Left cardiac atrium (tissue), 1 donor: ENCODE measurements around a stretch of chr15.

- PRO-cap, result no peak
These were observed 31.5 kb upstream of the FAM81A start for GRCh38 chr15:59406362-59406960.

GRCh38 chr15:59524150-59524699 is 86.2 kb downstream of the FAM81A start:
- PRO-cap, result no peak

DNA sequence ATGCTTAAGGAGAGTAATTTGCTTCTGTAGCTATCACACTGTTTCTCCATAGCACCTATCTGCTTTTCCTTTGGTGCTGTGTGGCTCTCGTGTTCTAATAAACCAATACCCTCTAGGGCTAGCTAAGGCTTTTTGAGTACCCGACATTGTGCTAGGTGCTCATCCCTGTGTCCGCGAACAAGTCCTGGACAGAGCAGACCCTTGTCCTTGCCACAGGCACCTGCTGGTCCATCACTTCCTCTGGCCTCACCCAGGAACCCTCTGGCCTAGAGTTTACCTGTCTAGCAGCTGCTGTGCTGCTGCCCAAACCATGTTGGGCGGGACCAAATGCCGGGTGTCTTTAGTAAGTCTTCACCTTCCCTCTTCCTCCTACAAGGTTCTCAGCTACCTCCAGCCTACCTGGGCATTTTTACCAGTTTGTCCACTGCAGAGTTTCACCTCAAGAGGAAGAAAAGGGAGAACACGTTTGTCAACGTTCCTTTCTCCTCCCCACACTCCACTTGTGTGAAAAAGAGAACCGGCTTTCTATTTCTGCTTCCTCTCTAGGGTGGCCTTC is 80.6 kb upstream of the GCNT3 start:
- PRO-cap, result no peak

DNA sequence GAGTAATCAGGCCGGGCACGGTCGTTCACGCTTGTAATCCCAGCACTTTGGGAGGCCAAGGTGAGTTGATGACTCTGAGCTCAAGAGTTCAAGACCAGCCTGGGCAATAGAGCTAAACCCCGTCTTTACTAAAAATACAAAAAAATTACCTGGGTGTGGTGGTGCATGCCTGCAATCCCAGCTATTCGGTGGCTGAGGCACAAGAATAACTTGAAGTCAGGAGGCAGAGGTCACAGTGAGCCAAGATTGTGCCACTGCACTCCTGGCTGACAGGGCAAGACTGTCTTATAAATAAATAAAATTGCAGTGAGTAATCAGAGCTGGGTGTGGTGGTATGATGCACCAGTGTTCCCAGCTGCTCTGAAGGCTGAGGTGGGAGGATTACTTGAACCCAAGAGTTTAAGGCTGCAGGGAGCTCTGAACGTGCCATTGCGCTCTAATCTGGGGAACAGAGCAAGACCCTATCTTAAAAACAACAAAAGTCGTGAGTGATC is 55.9 kb upstream of the GCNT3 start:
- PRO-cap, result no peak

DNA sequence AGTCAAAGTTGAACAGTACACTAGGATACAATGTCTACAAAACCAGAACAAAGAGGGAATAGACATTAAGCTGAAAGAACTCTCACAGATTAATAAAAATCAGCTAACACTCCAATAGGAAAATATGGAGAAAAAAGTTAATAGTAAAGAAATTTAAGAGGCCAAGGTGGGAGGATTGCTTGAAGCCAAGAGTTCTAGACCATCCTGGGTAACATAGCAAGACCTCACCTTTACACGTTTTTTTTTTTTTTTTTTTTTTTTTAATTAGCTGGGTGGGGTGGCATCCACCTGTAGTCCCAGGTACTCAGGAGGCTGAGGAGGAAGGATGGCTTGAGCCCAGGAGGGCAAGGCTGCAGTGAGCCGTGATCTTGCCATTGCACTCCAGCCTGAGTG is 18.4 kb upstream of the GCNT3 start:
- PRO-cap, result no peak

- PRO-cap, result no peak
These were observed 154.4 kb upstream of the BNIP2 start for GRCh38 chr15:59843401-59843944.

DNA sequence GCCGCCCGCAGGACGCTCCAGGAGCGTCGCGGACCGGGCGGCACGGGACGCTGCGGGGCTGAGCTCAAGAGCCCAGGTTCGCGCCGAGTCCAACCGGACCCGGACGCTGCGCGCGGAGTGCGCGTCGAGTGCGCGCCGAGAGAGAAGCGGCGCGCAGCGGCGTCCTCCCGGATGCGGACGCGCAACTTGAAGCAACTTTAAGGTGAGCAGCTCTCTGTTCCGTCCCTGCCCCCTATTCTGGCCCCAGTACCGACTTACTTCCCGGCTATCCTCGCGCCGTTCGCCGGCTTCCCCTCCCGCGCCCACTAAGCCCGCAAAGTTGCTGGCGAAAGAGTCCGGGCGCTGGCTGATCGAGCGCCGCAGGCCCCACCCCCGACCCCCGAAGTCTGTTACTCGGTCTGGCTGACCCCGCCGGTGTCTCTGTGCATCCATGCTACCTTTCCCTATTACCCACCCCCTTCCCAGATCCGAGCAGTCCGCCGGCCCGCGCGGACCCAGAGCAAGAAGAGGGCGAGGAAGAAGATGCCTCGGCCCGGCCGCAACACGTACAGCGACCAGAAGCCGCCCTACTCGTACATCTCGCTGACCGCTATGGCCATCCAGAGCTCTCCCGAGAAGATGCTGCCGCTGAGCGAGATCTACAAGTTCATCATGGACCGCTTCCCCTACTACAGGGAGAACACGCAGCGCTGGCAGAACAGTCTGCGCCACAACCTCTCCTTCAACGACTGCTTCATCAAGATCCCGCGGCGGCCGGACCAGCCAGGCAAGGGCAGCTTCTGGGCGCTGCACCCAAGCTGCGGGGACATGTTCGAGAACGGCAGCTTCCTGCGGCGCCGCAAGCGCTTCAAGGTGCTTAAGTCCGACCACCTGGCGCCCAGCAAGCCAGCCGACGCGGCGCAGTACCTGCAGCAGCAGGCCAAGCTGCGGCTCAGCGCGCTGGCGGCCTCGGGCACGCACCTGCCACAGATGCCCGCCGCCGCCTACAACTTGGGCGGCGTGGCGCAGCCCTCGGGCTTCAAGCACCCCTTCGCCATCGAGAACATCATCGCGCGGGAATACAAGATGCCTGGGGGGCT is 670 bp downstream of the FOXB1 start:
- PRO-cap, result no peak

DNA sequence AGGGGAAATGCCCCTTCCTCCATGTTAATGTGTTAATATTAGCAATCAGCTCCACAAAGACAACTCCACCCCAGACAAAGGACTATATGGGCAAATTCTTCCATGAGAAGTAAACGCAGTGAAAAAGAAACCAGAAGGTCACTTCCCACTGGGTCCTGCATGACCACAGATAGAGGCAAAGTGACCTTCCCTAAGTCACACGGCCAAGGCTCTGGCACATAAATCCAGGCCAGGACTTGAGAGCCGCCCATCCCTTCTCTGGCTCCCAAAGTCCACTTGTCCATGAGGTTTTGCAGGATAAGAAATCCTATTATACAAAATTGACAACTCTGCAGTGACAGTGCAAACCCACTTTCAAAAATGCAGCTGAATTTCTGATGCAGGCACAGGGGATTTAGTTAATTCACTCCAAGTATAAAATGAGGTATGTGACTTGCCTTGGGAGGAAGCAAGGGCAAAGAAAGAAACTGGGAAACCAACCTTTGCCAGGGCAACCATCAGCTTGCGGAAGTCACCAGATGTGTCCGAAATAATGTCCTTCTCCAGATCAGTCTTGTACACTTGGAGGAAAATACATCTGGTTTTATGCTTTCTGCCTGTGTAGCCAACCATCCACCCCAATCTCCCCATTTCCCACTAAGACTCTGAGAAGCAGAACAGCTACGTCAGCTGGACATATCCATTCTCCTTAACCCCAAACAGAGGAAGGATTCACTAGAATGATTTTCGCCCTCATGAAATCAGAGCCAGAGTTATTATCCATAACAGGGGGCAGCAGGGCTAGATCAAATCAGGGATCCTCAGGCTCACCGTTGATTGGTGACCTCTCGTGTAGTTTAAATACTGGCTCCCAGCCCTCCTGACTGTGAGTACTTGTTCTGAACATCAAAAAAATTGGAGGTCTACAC is 42.1 kb downstream of the ANXA2 start:
- PRO-cap, result no peak

- PRO-cap, result no peak
These were observed 22.1 kb upstream of the ANXA2 start for GRCh38 chr15:60419895-60420212.

- PRO-cap, result no peak
These were observed 29.0 kb upstream of the ICE2 start for GRCh38 chr15:60507994-60508268.

DNA sequence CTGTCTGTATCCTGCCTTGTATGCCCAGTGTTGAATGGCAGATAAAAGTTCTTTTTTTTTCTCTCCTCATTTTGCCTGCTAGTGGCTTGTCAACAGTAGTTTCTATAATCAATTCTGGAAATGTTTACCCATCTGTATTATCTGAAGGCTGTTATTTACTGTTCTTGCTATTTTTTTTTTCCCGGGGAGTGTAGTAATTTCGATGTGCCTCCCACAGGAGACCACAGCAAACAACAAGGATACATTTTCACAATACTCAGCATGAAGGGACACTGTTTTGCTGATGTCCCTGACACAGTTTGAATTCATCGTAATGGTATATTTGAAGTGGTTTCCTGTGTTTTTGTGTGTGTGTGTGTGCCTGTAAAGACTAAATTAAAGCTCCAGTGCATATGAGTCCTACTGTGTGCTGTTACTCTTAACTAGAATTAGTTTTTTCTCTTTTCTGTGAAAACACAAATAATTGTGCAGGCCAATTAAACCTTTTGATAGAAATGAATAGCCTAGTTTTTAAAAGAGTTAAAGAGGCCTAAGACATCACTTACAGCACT is 92.1 kb upstream of the ICE2 start:
- PRO-cap, result no peak

DNA sequence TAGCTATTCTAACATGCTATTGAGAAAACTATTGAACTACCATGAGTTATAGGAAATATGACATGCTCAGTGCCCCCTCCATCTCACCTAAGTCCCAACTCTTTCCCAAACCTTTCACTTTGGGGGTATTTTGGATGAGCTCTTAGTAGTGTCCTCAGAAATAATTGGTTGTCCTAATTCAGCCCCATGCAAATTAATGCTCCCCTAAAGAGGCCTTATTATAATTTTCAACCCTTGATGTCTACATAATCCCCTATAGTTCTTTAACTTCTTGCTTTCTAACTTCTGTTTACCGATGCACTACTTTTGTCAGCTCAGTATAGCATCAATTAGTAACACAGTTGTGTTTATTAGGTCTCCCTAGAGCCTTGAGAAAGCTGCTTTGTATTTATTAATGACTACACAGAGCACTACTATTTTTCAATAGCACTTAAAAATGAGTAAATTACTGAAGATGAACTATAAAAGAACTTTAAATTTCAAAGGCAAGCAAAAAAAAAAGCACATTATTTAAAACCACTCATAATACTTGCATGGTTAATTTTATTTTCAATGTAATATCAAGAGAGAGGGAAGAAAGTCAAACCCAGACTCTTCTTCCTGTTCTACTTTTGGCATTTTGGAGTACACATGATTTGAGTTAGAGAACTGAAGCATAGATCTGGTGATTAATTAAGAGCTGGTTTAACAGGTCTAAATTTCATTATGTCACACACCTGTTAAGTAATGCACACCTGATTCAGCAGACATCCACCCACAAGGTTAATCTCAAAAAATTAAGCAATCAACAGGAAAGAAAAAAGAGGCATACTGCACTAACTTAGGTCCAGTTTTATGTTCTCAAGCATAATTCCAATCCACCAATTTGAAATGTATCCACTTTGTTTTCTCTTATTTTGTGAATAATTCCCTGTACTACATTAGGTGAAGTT is 100.9 kb upstream of the ICE2 start:
- PRO-cap, result no peak

GRCh38 chr15:60913108-60913635 is 315.9 kb downstream of the RORA start:
- PRO-cap, result no peak

DNA sequence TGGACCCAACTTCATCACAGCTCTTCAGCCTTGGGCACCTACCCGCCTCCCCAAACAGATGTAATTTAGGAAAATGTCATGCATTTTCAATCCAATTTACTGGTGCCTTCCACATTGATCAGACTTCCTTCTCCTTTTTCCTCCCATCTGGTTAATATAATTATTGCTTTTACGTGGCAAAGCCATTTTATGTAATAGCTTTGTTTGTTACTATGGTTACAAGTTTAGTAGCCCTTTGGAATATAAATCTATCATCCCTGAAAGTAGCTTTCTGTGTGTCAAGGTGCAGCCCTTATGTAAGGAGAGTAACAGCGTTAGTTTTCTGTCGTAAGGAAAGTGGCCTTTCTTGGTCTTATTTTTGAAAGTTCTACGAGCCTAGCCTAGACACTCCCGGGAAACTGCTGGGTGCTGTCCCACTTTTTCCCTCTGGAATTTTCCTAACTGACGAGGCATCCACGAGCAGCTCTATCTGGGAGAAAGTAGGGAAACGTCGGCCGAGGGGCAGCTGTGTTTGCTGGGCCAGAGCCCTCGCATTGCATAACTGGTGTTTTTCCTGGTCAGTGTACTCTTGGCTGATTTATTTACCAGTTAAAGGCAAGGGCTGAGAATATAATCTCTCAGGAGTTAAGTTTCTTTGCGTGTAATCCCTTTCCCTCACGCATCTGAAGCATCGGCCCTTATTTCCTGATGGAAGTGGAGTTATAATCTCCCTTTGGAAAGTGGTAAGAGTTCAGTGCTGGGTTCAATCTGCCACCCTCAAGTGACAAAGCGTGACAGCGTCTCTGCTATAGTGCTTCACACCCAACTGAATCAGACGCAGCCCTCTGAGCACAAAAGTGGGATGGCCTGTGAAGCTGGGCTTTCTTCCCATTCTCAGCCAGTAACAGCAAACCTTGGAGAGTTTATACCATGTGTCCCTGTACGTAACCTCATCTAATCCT is 311.7 kb downstream of the RORA start:
- PRO-cap, result no peak

DNA sequence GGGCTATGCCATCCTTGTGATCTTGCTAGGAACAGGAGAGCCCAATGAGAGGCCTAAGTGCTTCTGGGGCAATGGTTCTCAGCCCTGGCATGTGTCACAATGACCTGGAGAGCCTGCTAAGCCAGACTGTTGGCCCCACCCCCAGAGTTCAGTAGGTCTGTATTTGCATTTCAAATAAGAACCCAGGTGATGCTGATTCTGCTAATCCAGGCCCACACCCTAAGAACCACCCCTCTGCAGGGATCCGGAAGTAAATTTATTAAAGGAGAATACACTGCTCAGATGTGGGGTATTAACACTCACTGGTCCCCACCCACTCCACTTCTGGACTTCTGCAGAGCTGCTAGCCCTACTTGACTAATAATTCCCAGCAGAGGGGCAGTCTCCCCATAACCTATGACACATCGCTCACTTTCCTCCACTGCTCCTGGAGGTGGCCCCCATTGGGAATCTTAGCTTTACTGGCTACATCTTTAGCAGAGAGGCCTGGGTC is 57.8 kb downstream of the RORA start:
- PRO-cap, result no peak

- PRO-cap, result unidirectional peak, minus-strand start at chr15:61228842
These were observed 539 bp downstream of the RORA start for GRCh38 chr15:61228611-61228914.

GRCh38 chr15:61389438-61389722 is 160.3 kb upstream of the RORA start:
- PRO-cap, result no peak

DNA sequence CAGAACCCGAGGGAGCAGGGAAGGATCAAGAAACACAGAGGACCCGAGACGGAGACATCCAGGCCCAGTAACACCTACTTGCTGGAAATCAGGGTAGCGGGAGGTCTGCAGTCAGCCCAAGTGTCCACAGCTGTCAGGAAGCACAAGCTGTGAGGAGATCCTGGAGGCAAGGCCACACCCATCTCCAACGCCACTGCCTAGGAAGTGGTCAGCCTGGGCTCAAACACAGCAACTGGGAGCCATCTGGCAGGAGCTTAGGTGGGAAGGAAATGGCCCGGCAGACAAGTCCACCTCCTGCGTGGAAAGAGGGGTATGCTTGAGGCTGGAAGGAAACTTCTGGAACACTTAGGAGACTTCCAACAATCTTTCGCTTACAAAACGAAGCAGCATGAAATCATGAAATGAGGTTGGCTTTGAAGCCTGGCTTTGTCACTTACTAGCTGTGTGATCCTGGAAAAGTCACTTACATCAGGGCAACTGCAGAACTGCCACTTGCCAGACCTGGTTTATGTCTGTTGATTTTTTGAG is 407.1 kb downstream of the VPS13C start:
- PRO-cap, result unidirectional peak, minus-strand start at position 135 of the sequence

GRCh38 chr15:62109810-62110907 is 43.4 kb downstream of the C2CD4A start:
- PRO-cap, result no peak

- PRO-cap, result no peak
These were observed 49.1 kb downstream of the C2CD4B start for GRCh38 chr15:62115919-62116389.